SK-MEL-5 (cell line): Measurements from ENCODE around the gene ZFAND2A.

DNA sequence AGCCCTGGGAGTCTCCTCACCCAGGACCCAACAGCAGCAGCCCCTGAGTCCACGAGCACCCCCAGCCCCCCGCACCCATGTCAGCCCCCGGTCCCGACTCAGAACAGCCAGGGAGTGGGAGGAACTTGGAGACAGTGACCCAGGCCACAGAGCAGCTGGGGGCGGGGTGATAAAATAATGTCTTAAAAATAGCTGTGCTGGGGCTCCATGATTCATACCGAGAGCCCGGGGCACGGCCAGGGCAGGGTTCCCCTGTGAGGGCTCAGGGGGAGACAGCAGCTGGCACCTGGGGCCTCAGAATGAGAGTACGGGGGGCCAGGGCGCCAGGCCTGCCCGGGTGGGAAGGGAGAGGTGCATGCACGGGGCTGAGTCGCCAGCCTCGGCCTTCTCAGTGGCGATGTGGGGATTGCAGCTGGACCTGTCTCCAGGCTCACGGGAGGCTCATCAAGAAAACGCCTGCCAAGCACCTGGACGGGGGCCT lies 29.8 kb downstream of the ADAP1 start:
RAMPAGE:
- cytosol, long total RNA: no peak
- long total RNA: no peak
- nucleus, long total RNA: no peak

DNA sequence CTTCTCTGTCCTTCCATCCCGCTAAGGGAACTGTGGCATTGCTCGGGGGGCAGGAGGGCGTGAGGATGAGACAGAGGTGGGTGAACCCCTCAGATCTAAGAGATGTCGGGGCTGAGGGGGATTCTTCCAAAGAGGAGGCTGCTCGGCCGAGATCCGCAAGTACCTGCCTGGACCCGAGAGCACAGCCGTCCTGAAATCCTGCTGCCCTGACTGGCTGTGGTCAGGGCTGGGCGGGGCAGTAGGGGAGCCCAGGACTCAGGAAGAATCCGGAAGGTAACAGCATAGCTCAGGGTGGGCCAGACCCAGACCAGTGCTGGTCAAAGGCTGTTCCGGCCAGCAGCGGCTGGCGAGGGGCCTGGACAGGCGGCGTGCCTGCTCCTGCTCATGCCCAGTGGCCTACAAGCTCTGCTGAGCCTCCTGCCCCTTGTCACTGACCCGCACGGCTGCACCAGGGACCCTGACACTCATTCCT lies 2.9 kb upstream of the ADAP1 start:
RAMPAGE:
- cytosol, long total RNA: no peak
- long total RNA: no peak
- nucleus, long total RNA: no peak

RAMPAGE:
- cytosol, long total RNA: no peak
- long total RNA: no peak
- nucleus, long total RNA: no peak
Observed at GRCh38 chr7:979888-980792, 2.8 kb upstream of the CYP2W1 start.

DNA sequence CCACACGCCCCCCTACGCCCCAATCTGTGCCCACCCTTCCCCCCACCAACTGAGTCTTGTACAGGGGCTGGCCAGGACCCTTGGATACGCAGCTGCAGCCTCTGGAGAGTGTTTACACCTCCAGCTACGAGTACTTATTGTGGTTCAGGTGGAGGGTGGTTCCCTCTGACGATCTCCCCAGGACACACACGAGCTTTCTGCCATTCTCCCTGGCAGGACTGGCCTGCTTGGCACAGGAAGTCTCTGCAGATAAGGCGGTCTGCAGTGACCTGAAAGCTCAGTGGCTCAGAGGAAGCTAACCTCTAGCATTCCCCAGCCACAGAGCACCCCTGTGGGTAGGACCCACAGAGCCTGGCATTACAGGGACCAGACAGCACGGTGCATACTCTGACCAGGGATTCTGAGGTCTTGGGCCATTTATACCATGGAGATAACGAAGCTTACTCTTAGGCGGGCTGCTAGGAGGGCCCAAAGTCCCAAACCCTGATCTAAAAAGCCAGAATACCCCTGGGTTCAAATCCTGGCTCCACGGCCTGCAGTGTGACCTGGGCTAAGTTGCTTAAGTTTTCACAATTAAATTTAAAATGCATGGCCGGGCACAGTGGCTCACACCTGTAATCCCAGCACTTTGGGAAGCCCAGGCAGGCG lies 1.8 kb upstream of the GPR146 start:
RAMPAGE:
- cytosol, long total RNA: no peak
- long total RNA: no peak
- nucleus, long total RNA: no peak

DNA sequence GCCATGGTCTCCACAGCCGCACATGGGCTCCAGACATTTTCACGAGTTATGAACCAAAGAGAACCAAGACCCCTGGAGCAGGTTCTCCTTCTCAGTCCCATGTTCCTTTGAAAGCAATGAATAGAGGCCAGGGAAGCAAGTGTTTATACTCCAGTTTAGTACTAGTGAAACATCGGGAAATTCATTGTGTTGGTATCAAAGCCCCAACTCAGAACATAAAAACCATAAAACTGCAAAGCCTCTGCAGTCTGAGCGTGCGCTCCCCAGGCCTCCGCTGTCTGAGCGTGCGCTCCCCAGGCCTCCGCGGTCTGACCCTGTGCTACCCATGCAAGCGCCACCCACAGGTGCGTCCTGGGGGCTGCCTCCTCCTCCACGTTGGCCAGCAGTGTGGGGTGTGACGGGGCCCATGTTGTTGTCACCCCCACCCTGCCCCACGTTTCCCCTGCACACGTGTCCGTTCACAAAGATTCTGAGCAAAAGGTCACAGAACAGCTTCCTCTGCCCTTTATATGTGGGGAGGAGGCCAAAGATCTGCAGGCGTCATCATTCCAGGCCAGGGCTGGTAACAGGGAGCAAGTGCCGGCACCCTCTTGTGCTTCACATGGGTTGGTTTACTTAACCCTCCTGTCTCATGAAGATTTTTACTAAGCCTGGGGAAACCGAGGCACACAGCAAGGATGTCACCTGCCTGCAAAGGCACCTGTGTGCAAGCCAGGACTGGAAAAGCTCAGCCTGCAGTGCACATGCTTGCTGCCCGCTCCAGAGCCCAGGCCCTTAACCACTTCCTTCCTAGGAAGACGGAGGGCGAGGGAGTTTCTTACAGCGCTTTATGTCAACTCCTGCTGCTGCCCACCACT lies 4.6 kb downstream of the GPR146 start:
RAMPAGE:
- cytosol, long total RNA: no peak
- long total RNA: no peak
- nucleus, long total RNA: no peak

DNA sequence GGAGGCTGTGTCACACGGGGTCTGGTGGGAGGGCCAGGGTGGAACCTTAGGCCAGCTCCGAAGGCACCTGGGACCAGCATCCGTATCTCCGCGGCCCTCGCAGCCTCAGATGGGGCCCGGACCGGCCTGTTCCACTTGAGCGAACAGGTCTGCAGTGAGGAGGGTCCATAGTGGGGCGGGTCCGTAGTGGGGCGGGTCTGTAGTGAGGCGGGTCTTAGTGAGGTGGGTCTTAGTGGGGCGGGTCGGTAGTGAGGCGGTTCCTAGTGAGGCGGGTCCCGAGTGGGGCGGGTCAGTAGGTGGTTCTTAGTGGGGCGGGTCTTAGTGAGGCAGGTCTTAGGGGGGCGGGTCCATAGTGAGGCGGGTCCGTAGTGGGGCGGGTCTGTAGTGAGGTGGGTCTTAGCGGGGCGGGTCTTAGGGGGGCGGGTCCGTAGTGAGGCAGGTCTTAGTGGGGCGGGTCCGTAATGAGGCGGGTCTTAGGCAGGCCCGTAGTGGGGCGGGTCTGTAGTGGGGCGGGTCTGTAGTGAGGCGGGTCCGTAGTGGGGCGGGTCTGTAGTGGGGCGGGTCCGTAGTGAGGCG lies 15.1 kb downstream of the GPR146 start:
RAMPAGE:
- cytosol, long total RNA: no peak
- long total RNA: no peak
- nucleus, long total RNA: no peak

DNA sequence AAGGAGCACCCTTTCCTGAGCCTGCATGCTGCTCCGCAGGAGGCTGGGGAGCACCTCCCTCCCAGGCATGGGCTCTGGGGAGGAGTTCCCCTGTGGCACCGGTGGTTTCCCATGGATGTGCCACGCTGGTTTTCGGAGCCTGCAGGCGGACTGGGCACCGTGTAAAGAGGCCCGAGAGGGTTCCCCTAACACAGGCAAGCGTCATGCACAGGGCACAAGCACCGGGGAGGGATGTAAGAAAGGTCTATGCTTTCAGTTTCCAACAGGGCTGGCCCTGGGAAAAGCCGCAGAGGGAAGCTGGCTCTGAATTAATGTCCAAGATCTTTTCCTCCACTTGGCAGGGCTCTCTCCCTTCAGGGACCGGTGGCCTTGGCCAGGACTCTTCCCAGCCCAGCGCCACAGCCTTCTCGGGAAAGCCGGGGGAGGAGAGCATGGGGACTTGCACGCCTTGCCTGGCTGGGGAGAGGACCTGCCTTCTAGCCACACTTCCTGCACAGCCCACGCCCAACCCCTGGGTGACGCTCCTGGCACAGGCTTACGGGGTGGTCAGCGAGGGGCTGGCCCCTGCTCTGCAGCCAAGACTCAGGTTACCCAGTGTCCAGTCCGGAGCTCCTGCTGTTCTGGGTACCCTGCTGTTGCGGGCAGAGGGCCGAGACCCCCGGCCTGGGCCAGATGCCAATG lies 11.4 kb upstream of the GPER1 start:
RAMPAGE:
- cytosol, long total RNA: no peak
- long total RNA: no peak
- nucleus, long total RNA: no peak

GRCh38 chr7:1159877-1161226 lies at the start of gene ZFAND2A:
Gene ZFAND2A (minus strand): TSS chr7:1160196.
RAMPAGE:
- cytosol, long total RNA: start-site peak on the minus strand at chr7:1160130-1160219, 664 and 602 reads in 2 replicates
- long total RNA: start-site peak on the minus strand at chr7:1160130-1160219, 568 and 447 reads in 2 replicates
- nucleus, long total RNA: no peak

RAMPAGE:
- cytosol, long total RNA: start-site peak on the minus strand at chr7:1176231-1176261, 6 and 12 reads in 2 replicates
- long total RNA: no peak
- nucleus, long total RNA: start-site peak on the minus strand at chr7:1176231-1176273, 25 and 15 reads in 2 replicates
Observed at GRCh38 chr7:1176131-1176880, 16.3 kb upstream of the ZFAND2A start.

DNA sequence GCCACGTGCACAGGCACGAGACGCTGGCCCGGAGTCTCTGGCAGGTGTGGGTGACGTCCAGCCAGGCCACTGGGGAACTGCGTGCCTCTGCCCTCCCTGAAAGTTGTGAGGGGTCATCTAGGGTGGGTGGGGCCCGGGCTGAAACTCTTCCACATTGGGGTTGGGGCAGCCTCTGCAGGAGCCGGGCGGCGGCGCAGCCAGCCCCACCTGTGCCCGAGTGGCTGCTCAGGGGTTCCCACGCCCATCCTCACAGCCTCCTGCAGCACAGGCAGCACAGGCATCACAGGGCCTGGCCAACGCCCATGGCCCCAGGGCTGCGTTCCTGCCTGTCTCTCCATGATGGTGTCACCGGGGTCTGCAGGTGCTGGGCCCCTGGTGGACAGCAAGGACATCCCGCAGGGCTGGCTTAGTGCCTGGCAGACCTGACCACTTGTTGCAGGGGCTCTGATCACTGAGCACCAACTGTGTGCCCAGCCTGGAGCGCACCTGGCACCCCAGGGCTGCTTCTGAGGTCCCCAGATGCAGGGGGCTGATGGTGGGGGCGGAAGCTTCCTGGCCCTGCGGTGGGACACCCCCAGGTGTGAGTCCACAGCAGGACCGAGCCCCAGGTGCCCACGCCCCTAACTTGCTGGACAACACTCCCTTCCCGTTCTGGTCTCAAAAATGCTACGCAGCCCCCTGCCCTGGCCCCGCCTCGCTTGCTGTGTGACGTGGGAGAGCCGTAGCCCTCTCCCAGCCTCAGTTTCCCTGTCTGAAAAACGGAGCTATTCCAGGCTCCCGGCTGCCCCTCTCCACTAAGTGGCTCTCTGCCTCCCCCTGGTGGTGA lies 27.2 kb downstream of the MICALL2 start:
RAMPAGE:
- cytosol, long total RNA: no peak
- long total RNA: no peak
- nucleus, long total RNA: no peak

RAMPAGE:
- cytosol, long total RNA: no peak
- long total RNA: no peak
- nucleus, long total RNA: no peak
Observed at GRCh38 chr7:1434492-1435386, 24.5 kb downstream of the MICALL2 start.

RAMPAGE:
- cytosol, long total RNA: no peak
- long total RNA: no peak
- nucleus, long total RNA: no peak
Observed at GRCh38 chr7:1452229-1452854, 6.9 kb downstream of the MICALL2 start.

RAMPAGE:
- cytosol, long total RNA: no peak
- long total RNA: no peak
- nucleus, long total RNA: no peak
Observed at GRCh38 chr7:1453812-1454407, 5.4 kb downstream of the MICALL2 start.

RAMPAGE:
- cytosol, long total RNA: no peak
- long total RNA: no peak
- nucleus, long total RNA: no peak
Observed at GRCh38 chr7:1454408-1455068, 4.7 kb downstream of the MICALL2 start.

RAMPAGE:
- cytosol, long total RNA: no peak
- long total RNA: no peak
- nucleus, long total RNA: no peak
Observed at GRCh38 chr7:1513721-1514194, 9.6 kb upstream of the INTS1 start.

RAMPAGE:
- cytosol, long total RNA: no peak
- long total RNA: no peak
- nucleus, long total RNA: no peak
Observed at GRCh38 chr7:1546628-1547145, 9.3 kb downstream of the TMEM184A start.

GRCh38 chr7:1548452-1548964 lies 7.5 kb downstream of the TMEM184A start:
RAMPAGE:
- cytosol, long total RNA: no peak
- long total RNA: no peak
- nucleus, long total RNA: no peak

DNA sequence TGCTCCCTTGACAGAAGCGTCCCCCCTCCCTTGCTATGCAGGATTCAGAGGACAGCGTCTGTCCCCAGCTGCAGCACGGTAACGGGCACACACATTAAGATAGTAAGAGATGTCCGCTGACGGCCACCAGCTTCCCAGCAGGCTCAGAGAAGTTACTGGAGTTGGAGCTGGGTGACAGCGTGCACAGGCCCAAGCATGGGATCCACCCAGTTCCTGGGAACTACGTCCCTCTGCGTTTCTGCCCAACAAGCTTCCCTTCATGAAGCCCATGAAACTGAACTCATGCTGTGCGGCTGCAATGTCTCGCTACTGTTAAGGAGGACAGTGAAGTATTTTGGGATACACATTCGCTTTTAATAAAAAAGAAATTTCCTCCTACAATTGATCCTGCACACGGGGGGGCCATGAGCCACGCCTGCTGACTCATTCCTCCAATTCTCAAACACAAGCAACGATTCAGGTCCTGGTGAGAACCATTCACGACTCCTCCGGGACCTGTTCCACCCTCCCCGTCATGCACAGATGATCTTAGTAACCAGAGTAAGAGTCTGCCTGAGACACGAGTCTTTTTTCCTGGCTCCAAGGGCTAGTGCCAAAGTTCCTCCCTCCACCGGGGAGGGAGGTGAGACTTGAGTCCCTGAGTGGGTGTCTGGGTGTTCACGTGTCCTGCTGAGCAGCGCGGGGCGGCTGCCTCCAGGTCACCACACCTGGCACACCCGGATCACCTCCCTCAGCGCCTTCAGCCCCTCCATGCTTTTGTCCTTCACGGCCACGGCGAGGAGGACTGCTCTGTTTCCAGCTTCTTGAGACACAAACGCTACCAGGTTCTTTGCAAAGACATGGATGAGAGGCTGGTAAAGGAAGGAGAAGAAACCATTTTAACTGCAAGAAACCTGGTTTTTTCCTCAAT lies 2.6 kb downstream of the PSMG3 start:
RAMPAGE:
- cytosol, long total RNA: no peak
- long total RNA: no peak
- nucleus, long total RNA: no peak

DNA sequence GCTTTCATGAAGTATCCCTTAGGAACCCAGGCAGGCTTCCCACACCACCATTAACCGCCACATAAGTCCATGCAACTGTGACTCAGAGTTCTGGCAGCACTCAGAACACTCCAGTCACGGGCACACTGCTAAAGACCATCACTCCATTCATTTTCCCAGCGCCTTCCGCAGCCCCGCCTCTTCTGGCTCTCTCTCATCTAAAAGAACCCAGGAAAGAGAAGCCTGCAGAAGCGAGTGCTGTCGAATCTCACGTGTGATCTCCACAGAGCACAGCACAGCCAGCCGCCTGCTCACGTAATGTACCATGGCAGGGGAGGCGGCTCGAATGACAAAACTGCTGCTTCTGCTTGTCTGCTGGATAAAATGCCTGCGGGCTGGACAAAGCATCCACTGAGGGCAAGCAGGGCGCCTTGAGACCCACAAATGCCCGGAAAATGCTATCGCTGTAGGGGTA lies 1.9 kb downstream of the PSMG3 start:
RAMPAGE:
- cytosol, long total RNA: no peak
- long total RNA: no peak
- nucleus, long total RNA: no peak

DNA sequence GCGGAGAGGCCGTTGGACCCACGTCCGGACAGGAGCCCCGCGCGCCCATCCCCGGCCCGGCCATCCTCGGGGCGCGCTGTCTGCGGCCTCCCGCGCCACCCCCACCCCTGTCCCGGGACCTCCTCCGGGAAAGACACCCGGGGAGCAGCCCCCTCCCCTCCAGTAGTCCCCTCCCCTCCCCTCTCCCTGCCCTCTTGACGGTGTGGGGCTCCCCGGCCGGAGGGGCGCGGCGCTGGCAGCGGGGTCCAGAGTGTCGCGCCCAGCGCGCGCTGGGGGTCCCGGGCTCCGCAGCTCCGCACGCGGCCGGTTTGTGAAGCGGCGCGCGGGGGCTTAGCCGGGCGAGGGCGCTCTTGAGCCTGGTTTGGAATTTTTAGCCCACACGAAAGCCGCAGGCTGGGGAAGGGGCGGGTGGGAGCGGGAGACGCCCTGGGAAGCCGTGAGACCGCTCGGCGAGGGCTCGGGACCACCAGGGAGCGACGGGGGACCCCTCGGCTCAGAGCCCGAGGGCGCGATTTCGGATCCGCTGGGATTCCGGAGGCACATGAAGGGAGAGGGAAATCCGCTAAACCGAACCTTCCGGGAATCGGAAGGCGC lies 5.5 kb upstream of the ELFN1 start:
RAMPAGE:
- cytosol, long total RNA: no peak
- long total RNA: no peak
- nucleus, long total RNA: no peak